Pericardium fibroblast (primary cell): ENCODE measurements around a stretch of chr9.

DNA sequence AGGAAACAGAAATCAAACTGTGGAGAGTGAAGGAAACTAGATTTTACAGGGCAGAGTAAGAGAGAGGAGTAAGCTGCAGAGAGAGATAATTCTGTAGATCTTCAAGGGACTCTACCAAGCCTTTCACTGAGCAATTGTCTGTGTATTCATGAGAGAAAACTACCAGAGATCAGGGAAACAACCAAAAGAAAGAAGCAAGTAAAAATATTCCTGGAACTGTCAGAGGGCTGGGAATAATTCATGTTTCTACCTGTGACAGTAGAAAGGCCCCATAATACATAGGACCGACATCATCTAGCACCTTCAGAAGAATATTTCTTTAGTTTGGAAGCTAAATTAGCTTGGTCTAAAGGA lies 1084.7 kb downstream of the PTPRD start:
- RAMPAGE, long total RNA, result no peak

GRCh38 chr9:10242368-10242619 lies 370.5 kb downstream of the PTPRD start:
- RAMPAGE, long total RNA, result no peak

- RAMPAGE, long total RNA, result no peak
Observed at GRCh38 chr9:12775431-12775639, 515 bp downstream of the LURAP1L start.

- RAMPAGE, long total RNA, result no peak
Observed at GRCh38 chr9:12776711-12777073, 1.9 kb downstream of the LURAP1L start.

DNA sequence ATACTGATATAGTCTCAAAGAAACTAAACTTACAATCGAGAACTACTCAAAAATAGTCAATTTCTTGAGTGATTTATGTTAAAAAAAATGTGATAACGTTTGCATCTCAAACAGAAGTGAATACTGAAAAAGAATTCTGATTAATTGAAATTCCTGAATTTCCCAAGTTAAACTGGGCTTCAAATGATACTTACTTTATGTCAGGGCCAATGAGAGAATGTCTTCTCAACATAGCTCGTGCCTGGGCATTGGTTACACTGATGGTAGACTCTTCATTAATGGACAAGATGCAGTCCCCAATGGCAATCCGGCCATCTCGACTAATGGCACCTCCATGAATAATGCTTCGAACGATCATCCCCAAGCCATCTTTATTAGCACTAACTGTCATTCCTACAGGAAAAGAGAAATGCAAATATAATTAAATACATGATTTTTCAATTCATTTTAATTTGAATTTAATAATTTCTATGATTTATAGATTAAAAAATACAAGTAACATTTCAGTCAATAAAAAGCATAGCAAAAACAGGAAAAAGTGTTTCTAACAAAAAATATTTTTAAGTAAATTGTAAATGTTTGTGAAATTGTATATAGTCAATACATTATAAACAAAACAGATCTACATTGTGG lies 111.2 kb downstream of the MPDZ start:
- RAMPAGE, long total RNA, result no peak

GRCh38 chr9:13443231-13443671 lies 163.8 kb upstream of the MPDZ start:
- RAMPAGE, long total RNA, result no peak

GRCh38 chr9:13484812-13485320 lies 205.4 kb upstream of the MPDZ start:
- RAMPAGE, long total RNA, result no peak

- RAMPAGE, long total RNA, result no peak
Observed at GRCh38 chr9:13841629-13842579, 472.0 kb downstream of the NFIB start.

GRCh38 chr9:13896853-13897299 lies 417.1 kb downstream of the NFIB start:
- RAMPAGE, long total RNA, result no peak

GRCh38 chr9:14026885-14027602 lies 286.9 kb downstream of the NFIB start:
- RAMPAGE, long total RNA, result no peak

DNA sequence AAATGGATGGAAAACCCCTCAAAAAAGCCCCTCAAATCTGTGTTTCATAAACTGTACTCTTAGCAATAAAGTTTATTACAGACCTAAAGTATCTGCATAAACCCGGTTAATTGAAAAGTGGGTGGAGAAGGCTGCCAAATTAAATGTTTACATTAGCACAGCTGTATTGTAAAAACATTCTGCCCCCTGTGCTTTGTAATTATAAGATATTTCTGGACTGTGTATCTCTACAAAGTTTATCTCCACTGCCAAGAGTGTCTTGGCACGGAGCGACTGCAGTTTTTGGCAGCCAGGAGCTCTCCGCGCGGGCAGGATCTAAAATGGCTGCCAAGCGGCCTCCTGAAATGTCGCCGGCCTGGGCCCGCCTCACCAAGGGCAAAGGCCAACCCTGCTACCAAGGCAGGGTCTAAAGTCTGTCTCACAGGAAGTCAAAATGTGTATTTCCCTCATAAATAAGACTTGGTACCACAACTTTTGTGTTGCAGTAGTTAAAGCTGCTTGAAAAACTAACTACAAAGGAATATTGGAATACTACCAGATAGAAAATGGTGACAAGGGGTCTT lies 110.6 kb downstream of the NFIB start:
- RAMPAGE, long total RNA, result no peak

- RAMPAGE, long total RNA, result no peak
Observed at GRCh38 chr9:14320021-14320745, 6.2 kb upstream of the NFIB start.

DNA sequence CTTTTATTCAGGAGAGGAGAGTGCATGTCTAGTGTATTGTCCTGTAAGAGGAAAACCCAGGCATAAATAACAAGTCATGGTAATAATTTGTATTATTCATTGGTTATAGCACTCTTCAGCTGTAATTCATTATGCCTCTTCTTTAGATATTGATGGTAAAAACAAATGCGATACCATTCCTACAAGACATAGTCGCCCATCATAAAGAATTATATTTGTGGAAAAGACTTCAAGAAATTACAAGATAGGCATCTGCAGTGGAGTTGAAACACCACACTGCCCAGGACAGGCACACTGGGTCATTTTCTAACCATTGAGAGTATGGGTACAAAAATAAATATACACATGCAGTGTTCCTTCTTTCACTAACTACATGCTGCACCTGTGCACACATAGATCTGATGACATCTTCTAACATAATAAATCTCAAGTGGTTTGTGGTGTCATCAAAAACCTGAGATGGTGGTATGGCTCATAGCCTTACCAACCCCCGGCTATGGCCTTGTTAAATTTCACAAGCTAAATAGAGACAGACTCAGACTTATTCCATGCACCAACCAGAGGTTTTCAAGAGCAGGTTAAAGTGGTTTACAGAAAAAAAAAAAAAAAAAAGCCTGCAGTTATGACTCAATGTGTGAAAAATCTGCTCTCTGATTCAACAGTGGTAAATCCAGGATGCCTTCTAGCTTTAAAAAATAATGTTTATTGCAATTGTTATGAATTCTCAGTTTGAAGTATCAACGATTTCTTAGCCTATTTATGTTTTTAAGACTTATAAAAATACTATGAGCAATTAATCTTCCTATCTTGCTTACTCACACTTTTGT lies 12.4 kb upstream of the NFIB start:
- RAMPAGE, long total RNA, result no peak

- RAMPAGE, long total RNA, result no peak
Observed at GRCh38 chr9:14348393-14349425, 34.8 kb upstream of the NFIB start.

DNA sequence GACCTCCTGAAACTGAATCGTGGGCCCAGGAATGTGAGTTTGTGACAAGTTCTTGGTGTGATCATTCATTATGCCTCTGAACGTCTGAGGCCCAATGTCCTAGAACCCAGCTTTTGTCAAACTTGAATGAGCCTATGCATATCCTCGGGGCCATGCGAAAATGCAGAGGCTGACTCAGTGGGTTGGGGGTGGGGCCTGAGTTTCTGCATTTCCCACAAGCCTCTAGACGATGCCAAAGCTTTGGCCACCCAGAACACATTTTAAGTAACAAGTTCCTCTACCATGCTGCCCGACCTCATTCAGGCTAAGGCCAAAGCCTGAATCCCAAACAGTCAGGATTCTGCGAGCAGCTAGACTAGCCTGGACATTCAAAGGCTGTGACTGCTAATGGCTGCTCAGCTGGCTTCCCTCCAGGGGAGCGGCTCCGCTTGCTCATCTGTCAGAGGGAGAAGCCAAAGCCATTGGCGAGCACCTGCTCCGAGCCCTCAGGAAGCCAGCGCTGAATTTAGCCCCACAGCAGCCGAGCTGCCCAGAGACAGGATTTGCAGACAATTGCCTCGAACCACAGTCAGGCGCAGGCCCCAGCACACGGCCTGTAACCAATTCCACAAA lies 177.6 kb downstream of the ZDHHC21 start:
- RAMPAGE, long total RNA, result no peak

- RAMPAGE, long total RNA, result no peak
Observed at GRCh38 chr9:14547341-14547706, 145.9 kb downstream of the ZDHHC21 start.

- RAMPAGE, long total RNA, result no peak
Observed at GRCh38 chr9:15472483-15472870, 38.3 kb downstream of the PSIP1 start.

DNA sequence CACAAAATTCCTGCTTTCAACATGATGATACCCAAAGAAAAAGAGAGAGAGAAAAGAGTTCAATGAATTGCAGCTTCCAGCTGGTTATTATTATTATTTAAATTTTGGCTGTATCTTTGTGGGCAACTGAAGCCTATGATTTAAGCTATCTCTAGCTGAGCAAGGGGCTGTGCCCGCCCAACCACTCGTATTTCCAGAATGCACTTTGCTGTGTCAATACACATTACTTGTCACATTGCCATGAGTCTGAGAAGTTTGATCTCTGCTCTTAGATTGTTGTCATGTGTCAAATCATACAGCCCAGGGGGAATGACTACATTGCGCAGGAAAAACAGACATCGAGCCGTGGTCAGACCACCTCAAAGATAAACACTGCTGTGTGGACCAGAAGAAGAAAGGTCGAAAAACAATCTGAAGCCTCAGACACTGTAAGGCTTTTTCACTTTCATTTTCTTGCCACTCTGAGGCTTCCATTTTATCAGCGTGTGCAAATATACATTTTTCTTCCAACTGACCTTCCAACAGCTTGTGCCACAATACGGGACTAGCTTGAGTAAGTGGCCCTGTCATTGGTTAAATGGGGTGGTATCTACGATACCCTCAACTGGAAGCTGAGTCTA lies 603.2 kb downstream of the BNC2 start:
- RAMPAGE, long total RNA, result no peak

DNA sequence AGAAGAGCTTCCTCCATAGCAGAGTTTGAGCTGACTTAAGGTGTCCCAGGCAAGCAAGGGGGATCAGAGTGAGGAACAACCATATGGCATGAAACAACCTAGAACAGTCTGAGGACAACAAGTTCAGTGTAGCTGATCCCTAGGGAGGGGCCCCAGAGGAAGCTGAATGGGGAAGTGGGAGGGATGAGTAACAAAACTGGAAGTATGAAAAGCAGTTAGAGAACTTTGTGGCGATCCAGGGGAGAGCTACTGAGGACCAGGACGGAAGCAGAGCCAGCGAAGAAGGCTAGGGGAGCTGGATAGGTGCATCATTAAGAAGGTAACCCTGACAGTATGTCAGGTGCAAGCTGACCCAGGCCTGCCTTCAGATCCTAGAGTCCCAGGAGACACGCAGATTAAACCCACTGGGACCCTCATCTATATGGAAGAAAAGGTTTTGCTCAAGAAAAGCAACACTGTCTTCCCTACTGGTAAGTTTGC lies 580.8 kb downstream of the BNC2 start:
- RAMPAGE, long total RNA, result no peak

DNA sequence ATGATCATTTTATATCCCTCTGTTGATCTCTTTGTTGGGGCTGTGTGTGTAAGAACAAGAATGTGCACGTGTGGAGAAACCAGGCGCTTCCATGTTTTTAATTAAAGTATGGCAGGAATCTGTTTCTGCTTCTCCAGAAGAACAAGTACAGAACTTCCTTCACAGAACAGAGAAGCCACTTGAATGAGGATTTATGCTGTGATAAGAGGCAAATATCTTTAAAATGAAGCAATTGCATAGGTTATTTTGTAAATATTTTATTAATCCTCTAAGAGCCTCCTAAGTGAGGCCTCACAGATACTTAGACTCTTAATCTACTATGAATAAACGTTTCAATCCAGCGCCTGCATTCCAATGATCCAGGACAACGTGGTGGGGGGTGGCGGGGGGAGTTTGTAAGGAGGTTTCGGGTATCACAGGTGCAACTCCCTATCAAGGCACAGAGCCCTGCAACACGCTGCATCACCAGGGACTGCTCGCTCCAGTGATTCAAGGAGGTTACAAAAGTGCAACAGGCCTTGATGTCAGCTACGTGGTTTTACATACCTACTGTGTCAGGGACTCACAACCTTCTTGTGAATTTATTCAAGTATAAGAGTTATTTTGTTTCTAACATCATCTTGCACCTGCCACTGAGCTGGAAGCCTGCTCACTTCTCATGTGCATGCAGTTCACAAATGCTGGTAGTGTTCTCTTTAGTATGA lies 409.1 kb downstream of the BNC2 start:
- RAMPAGE, long total RNA, result no peak